Epithelial cell of esophagus (primary cell): ENCODE measurements around a stretch of chr9.

DNA sequence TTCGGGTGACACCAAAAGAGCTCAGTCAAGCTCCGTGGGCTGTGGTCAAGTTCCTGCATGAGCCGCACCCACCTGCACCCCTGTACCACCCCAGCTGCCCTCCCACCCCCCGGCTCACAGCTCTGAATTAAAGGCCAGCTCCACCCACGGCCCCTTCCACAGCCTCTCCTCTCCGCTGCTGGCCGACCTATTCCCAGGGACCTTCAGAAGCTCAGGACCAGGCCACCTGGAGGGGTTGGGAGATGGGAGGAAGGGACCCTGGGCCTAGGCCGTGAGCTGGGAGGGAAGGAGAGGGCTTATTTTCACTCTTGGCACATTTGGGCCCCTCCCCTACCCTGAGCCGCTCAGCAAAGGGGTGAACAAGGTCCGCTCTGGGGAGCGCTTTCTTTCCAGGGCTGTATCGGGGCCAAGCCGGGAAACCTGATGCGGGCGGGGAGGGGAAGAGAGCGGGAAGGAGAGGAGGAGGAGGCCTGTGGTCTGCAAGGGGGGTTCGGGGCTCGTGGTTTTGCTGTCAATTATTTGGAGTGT lies 62.8 kb upstream of the RXRA start:
- RRBS = no CpG with 5 or more reads among the region's 18 CpGs

DNA sequence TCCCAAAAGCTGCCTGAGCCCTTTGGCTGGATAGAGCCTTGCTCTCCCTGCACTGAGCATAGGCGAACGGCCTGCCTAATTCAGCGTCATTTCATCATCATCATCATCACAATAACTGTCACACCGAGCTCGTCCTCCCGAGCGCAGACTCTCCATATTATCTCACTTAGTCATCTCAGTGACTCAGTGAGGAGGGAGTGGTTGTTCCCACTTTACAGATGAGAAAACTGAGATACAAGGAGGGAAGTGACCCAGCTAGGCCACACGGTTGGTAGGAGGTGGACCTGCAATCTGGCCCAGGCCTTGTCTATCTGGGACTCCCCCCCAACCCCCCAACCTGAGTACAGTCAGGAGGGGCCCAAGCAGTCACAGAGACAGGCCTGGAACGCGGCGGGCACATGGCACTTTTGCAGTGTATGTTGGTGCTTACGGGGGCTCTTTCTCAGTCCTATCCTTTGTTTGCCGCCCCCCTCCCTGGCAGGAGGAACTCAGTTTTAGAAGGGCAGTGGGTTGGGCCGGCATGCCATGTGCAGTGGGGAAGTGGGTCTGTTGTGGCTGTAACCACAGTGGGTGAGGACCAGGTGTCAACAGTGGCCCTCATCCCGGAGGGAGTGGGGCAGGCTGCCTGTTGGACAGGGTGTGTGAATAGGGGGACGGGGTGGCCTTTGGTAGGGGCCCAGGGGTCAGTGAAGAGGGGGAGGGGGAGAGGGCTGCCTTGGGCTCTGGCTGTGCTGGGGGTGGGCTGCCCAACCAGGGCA lies 1.8 kb upstream of the RXRA start:
- RRBS = 44% methylated on average over 2 of the region's 16 CpGs

DNA sequence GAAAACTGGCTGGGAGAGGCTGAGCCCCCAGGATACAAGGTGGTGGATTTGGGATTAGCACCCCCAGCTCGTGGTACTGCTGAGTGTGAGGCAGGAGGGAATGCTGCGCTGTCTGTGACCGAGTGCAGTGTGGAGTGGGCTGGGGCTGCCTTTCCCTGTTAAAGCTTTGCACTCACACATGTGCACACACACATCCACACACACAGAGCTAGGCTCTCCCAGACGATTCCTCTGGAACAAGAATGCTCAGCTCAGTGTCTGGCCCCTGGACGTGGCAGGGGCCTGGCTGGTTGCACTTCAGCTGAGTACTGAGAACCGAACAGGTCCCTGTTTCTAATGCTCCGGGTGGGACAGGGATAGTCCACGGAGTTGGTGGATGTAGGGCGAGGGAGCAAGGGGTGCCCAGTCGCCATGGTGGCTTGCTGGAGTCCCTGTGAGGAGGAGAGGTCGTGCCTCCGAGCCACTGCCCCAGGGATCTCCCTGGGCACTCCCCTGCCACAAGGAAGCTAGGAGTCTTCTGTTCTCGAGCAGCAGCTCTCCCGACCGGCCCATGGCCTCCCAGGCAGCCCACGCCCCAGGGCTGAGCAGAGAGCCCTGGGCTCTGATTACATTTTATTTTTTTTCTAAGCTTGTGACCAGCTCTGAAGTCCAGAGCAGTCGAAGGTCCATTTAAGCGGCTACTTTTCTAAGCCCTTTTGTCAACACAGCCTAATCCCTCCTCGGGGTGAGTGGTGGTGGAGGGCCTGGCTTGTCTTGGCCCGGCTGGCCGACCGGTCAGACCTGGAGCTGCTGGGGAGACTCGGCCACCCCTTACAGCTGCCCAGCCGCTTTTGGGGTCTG lies 1.9 kb downstream of the RXRA start:
- RRBS = no CpG with 5 or more reads among the region's 24 CpGs

DNA sequence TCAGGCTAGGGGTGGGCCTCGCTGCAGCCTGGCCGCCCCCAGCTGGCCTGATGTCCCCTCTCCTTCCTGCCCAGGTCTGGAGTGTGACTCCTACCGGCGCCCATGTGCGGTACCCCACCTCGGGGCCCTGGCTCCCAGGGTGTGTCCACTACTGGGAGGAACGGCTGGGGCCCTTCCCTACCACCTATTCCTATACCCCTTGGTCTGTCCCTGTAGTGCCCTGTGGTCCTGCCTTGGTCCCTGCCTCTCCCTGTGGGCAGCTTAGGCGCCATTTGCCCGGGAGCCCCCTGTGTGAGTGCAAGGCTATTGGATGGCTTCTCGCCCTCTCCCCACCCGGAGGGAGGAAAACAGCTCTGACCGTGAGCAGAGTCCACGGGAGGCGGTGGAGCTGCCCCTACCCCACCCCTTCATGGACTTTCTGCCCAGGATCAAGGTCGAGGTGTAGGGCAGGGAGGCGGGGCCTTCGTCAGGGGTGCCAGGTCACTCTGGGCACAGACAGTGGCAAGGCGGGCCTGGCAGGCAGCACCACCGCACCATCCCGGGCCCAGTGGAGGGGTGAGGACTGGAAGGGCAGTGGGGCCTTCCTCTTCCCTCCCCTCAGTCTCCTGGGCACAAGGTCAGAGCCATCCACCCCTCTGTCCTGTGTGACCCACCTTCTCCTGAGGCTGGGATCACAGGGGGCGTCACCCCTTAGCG lies 9.5 kb downstream of the RXRA start:
- RRBS = 96% methylated on average over 3 of the region's 22 CpGs

DNA sequence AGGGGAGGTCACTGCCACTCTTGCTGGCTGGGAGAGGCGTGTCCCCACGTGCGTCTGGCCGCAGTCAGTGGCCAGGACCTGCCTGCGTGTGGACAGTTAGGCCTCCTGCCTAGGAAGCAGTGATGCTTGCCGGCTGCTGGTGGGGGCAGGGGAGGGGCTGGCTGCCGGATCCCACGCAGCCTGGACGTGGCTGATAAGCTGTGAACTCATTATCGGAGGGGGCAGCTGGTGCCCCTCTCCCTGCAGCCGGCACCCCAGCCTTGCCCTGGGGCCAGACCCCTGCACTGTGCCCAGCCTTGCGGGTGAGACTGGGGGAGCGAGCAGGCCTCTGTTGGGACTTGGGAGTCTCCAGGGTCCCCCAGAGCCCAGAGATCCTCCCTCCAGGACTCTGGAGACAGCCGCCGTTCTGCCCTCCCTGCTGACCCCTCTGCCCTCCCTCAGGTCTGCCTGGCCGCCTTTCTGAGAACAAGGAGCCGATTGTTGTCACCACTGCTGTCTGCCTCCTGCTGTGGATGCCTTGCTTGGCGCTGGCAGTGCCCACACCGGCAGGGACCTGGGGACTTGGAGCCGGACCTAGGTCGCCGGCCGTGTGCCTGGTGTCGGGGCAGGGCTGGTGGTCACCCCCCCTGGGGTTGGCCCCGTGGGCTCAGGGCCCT lies 12.4 kb downstream of the RXRA start:
- RRBS = 29% methylated on average over 5 of the region's 25 CpGs

DNA sequence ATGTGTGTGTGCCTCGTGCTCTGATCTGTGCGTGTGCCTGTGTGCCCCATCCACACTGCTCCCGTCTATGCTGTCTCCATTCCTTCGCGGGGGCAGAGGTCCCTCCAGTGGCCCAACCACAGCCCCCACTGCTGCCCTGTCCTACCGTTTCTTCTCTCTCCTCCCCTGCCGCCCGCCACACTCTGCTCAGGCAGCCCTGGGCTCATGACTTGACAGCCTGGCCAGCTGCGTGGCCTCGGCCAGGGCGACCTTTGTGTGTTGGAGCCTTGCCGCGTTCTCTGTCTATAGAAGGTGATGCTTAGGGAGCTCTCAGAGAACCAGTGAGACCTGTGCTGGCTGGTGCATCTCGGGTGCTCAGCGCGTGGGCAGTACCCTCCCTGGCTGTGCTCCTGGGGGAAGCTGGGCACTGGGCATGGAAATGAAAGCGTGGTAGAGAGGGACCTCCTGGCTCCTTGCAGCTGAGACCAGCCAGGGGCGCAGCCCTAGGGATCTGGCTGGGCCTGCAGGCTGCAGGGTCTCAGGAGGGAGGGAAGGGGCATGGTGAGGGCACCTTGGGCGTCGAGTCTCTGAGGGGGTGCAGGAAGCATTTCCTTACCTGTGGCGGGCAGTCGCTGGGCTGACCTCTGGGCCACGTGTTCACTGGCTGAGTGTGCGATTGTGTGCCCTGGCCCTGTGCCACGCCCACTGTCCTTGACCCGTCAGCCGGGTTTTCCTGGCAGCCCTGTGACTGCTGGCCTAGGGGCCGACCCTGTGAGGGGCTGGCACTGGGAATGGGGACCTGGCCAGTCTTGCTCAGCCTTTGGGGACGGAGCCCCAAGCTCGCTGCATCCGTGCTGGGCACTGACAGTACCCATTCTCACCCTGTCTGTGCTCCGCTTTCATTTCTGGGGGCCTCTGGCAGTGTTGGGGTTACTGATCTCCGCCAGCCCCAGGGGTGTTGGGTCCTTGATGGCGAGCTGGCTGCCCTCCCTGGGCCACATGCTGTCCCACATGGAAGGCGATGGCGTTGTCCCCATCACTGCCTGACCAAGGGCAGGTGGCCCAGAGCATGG lies 50.4 kb downstream of the RXRA start:
- RRBS = no CpG with 5 or more reads among the region's 36 CpGs

GRCh38 chr9:134405403-134405888 lies 79.2 kb downstream of the RXRA start:
- RRBS = 67% methylated on average over 1 of the region's 13 CpGs

DNA sequence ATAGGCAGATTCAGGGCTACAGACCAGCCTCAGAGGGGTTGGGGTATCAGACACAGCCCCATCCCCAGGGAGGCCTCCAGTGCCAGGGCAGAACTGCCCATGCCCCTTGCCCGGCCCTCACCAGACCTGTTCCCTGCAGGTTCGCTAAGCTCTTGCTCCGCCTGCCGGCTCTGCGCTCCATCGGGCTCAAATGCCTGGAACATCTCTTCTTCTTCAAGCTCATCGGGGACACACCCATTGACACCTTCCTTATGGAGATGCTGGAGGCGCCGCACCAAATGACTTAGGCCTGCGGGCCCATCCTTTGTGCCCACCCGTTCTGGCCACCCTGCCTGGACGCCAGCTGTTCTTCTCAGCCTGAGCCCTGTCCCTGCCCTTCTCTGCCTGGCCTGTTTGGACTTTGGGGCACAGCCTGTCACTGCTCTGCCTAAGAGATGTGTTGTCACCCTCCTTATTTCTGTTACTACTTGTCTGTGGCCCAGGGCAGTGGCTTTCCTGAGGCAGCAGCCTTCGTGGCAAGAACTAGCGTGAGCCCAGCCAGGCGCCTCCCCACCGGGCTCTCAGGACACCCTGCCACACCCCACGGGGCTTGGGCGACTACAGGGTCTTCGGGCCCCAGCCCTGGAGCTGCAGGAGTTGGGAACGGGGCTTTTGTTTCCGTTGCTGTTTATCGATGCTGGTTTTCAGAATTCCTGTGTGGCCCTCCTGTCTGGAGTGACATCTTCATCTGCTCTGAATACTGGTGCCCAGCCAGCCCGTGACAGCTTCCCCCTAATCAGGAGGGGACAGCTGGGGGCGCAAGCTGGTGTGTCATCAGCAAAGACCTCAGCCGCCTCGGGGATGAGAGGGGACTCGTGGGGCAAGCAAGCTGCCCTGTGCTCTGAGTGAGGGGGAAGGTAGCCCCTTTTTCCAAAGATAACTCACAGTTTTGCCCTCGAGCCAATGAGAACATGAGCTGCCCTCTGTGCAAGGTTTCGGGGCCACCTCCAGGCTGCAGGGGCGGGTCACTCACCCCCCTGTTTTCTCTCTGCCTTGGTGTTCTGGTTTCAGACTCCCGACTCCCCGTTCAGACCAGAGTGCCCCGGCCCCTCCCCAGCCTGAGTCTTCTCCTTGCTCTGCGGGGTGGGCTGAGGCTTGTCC lies 110.4 kb downstream of the RXRA start:
- RRBS = 67% methylated on average over 4 of the region's 34 CpGs

GRCh38 chr9:134437606-134438251 lies 111.5 kb downstream of the RXRA start:
- RRBS = 43% methylated on average over 2 of the region's 27 CpGs

DNA sequence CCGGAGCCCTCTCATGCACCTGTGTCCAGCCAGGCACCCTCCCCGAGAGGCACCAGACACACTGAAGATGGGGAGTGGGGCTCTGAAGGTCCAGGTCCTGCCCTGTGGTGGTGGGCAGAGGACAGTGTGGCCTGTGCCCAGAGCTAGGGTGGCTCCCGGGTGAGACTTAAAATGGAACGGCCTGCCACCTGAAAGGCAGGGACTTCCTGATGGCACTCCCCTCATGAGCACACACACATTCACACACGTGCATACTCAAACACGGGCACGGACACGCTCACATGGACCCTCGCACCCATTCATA lies 114.8 kb downstream of the RXRA start:
- RRBS = no CpG with 5 or more reads among the region's 9 CpGs

- RRBS = 37% methylated on average over 2 of the region's 11 CpGs
Measured at GRCh38 chr9:134462316-134462688, 136.0 kb downstream of the RXRA start.

- RRBS = no CpG with 5 or more reads among the region's 17 CpGs
Measured at GRCh38 chr9:134602550-134603077, 39.0 kb upstream of the COL5A1 start.

DNA sequence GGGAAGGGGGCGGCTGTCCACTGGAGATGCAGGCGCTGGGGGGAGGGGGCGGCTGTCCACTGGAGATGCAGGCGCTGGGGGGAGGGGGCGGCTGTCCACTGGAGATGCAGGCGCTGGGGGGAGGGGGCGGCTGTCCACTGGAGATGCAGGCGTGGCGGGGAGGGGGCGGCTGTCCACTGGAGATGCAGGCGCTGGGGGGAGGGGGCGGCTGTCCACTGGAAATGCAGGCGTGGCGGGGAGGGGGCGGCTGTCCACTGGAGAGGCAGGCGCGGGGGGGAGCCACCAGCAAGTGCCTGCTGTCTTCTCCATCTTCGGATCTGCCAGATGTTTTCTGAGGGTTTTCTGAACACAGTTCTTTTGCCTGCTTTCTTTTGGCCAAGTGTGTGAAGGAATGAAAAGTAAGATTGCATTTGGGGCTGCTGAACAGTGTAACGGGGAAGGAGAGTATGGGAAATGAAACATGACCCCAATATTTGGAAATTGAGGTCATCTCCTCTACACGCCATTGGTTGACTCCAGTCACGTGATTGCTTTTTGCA lies 2.8 kb downstream of the COL5A1 start:
- RRBS = no CpG with 5 or more reads among the region's 21 CpGs

- RRBS = no CpG with 5 or more reads among the region's 17 CpGs
Measured at GRCh38 chr9:134712779-134713520, 71.3 kb downstream of the COL5A1 start.

DNA sequence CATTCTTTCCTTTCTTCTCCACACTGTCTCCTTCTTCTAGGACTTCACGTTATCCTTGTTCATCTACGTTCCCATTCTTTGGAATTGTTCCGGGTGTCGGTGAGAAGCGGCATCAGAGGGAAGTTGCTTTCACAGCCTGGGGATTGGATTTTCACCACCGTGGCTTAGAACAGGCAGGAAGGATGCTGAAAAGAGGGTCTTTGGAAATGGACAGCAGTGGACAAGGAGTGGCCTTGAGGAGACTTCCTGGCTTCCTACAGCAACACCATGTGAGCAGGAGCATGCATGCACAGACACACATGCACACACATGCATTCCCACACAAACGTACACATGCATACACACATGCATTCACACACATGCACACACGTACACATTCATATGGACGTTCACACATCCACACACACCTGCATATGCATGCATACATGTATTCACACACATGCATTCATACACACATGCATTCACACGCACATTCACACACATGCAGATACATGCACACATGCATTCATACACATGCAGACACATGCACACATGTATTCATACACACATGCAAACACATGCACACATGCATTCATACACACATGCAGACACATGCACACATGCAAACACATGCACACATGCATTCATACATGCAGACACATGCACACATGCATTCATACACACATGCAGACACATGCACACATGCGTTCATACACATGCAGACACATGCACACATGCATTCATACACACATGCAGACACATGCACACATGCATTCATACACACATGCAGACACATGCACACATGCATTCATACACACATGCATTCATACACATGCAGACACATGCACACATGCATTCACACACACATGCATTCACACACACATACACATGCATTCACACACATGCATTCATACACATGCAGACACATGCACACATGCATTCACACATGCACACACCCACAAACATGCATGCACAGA lies 105.8 kb downstream of the COL5A1 start:
- RRBS = no CpG with 5 or more reads among the region's 11 CpGs

- RRBS = no CpG with 5 or more reads among the region's 5 CpGs
Measured at GRCh38 chr9:134763710-134763917, 117.0 kb upstream of the FCN2 start.

DNA sequence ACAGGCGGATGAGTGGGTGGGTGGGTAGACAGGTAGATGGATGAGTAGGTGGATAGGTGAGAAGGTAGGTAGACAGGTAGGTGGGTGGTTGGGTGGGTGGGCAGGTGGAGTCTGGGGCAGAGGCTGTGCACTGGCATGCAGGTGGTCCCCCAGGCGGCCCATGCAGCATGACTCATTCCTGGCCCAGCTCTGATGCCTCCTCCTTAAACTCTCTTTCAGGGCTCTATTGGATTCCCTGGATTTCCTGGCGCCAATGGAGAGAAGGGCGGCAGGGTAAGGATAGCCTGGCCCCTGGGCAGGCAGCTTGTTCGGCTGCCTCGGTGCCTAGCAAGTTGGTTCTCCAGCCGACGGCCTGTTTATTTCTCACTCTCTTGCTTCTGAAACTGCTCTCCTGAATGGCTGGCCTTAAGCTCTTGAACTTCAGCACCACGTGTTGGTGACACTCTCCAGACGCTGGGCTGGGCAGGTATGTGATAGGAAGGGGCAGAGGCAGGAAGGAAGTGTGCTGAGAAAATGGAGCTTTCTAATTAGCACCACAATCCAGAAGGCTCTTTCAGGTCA lies 91.6 kb upstream of the FCN2 start:
- RRBS = no CpG with 5 or more reads among the region's 10 CpGs

DNA sequence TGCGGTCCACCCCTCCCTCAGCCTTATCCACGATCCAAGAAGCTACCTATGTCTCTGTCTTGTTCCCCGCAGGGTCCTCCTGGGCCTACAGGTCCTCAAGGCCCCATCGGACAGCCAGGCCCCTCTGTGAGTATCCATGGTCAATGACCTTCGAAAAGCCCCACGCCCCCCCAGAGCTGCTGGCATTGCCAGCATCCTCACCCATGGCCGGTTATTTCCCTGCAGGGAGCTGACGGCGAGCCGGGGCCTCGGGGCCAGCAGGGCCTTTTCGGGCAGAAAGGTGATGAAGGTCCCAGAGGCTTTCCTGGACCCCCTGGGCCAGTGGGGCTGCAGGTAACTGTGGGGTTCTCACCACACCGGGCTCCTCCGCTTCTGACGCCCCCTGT lies 69.3 kb upstream of the FCN2 start:
- RRBS = no CpG with 5 or more reads among the region's 15 CpGs

DNA sequence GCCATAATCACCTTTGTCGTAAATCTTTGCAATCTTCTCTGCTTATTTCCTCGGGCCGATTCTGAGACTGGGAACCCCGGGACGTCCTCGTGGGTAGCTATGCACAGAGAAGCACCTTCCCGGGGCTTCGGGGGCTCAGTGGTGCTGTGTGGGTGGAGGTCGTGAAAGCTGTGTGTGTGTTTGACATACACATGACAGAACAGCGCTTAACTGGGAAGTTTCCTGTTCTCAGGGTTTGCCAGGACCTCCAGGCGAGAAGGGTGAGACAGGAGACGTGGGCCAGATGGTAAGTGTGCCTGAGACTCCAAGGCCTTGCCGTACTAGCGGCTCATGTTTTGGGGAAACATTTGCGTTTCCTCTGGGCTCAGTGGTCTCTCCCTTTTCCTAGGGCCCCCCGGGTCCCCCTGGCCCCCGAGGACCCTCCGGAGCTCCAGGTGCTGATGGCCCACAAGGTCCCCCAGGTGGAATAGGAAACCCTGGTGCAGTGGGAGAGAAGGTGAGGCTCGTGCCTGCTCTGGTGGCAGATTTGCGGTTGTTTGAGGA lies 68.3 kb upstream of the FCN2 start:
- RRBS = no CpG with 5 or more reads among the region's 20 CpGs

DNA sequence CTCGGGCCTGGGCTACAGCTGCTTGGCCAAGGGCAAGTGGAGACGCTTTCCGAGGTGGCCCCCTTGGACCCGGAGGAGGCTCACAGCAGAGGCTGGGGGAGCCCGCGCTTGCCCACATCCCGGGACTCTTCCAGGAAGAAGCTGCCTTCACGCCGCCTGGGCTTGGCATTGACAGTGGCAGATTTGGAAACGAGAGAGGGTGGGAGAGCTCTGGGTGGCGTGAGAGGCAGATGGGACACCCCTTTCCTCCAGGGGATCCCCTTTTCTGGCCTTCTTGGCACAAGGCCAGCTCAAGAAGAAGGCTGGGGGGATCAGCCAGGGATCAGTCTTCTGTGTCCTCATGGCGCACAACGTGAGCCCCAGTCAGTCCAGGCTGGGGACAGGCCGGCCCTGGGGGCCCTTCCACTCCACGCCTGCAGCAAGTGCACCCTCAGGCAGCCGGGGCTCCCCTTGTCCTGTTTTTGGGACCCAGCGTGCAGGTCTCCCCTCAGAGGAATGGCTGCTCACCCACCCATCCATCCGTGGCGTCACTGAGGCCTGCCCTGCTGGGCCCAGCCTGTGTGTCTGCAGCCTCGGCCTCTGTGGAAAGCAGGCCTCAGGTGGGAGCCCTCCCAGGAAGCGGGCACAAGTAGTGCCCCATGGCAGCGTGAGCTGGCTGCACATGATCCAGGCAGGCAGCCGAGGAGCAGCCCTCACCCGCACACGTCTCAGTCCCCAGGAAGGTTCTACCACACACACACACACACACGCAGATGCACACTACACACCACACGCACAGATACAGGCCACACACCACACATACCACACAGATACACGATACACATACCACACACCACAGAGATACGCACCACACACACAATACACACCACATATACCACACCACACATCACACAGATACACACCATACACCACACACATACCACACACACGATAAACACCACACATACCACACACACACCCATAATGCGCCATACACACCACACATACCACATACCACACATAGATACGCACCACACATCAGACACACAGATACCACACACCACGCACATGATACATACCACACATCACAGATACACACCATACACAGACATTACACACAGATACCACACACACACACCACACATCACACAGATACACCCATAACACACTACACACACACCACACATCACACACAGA lies 52.5 kb upstream of the FCN2 start:
- RRBS = 74% methylated on average over 7 of the region's 33 CpGs